ENCODE results near the genes SON, C21orf140 and RCAN1.

DNA sequence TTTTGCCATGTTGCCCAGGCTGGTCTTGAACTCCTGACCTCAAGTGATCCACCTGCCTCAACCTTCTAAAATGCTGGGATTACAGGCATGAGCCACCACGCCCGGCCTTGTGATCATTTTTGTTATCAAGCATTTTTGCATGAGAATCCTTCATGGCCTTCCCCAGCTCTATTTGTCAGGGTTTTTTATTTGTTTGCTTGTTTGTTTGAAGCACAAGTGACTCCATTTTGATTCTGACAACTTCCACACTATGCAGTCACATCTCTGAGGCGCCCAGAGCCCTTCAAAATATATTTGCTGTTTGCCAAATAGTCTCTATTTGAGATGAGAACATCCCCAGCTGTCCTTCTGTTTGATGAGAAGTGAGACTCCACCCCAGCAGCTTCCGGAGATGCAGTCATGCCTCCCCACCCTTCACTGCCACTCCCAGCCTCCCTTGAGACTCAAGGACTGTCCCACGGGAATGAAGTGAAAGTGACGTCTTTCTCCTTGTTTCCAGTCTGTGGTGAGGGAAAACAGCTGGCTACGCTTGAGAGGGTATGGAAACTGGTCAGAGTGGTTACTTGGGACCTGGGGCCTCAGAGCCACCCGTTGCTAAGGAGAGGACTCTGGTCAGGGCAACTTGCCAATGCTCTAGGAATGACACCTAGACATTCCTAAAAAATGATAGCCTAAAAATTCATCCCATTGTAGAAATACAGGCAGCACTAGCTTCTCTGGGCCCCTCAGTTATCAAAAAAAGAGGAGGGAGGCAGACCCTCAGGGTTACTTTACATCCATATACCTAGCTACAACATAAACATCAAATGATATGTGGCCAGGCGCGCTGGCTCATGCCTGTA, 37.7 kb downstream of the TMEM50B start:
- PRO-cap = no peak

DNA sequence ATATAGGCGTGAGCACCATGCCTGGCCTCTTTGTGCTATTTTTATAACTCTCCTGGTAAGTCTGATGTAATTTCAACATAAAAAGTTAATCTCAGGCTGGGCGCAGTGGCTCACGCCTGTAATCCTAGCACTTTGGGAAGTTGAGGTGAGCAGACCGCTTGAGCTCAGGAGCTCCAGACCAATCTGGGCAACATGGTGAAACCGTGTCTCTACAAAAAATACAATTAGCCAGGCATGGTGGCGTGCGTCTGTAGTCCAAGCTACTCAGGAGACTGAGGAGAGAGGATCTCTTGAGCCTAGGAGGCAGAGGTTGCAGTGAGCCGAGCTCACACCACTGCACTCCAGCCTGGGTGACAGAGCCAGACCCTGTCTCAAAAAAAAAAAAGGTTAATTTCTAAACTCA, 35.6 kb downstream of the TMEM50B start:
- PRO-cap = no peak

- PRO-cap = no peak
Measured at GRCh38 chr21:33478538-33478953, 1.2 kb downstream of the TMEM50B start.

- PRO-cap = bidirectional peak, plus-strand start at chr21:33543053, minus-strand start at chr21:33542796; bidirectional peak, plus-strand start at chr21:33543544, minus-strand start at chr21:33543296
Measured at GRCh38 chr21:33542982-33543889, at the start of gene SON. TSS of gene SON (plus strand) at chr21:33543038.

- PRO-cap = no peak
Measured at GRCh38 chr21:33552900-33553535, 10.2 kb downstream of the SON start.

- PRO-cap = no peak
Measured at GRCh38 chr21:33559026-33559971, 16.5 kb downstream of the SON start.

- PRO-cap = no peak
Measured at GRCh38 chr21:33703634-33704111, 61.4 kb downstream of the ITSN1 start.

GRCh38 chr21:33744968-33745328, 102.6 kb downstream of the ITSN1 start:
- PRO-cap = no peak

DNA sequence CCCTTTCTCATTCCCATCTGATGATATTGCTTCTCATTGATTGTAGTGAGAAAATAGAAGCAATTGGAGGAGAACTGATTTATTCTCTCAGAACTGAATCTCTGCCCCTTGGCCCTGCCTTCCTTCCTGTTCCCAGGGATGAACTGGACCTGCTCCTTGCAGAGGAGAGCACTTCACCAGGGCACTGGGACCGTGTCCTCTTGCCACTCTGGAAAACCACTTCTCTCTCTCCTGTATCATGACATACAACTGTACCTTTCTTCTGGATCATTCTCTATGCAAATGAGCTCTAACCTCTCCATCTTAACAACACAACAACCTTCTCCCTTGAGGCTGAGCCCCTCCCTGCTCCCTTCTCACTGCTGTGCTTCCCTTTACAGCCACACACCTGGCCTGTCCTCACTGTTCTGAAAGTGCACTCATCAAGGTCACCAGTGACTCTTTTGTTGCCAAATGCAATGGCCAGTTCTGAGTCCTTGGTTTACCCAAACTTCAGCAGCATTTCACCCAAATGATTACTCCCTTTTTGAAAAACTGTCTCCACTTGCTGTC, 54.5 kb upstream of the MRPS6 start:
- PRO-cap = no peak

DNA sequence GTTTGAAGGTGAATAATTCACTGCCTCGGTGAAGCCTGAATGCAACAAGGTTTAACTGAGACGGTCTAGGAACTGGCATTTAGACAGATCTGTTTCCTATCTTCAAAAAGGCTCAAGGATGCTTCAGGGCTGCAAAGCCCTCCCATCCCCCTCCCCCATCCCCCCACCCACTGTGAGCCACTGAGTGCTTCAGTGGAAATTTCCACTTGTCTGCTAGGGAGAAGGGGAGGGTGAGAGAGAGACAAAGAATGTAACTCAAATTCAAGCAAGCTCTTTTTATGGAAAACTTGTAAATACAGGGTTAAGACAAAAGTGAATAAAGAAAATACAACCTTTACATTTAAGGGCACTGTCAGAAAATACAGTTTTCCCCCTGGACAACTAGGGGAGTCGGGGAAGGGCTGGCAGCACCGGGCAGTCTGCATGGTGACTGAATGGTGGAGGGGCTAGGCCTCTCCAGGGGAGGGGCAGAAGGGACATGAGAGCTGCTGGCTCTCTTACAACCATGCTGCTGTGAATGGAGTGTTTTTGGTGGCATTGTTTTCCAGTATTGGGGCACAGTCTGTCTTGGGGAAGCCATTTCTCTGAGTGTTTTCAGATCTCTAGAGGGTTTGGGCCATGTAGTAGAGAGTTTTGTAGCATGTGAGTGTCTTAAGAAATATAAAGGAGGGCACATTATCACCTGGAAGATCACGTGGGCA, 56.7 kb downstream of the MRPS6 start:
- PRO-cap = no peak

DNA sequence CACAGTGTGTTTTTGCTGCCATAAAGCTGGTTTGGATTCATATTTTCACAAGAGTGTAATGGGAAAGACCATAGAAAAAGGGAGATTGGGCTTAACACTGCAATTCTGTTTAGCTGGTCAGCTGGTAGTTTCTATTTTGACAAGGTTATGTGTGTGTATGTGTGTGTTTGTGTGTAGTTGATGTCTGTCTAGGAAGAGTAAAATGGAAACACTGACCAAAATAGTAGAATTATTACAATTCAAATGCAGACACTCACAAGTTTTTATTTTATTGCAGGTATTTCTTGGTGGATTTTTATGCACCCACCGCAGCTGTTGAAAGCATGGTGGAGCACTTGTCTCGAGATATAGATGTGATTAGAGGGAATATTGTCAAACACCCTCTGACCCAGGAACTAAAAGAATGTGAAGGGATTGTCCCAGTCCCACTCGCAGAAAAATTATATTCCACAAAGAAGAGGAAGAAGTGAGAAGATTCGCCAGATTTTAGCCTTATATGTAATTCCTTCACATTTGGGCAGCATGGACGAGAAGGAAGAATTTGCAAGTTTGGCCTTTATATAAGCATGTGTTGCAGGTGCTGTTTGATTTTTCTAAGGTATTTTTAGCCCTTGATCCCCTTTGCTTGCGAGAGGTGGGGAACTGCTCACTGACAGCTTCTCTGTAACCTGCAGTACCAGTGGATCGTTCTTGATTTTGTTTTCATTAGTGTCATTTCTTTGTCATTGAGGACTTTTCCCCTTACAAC, 68.9 kb downstream of the MRPS6 start:
- PRO-cap = no peak

DNA sequence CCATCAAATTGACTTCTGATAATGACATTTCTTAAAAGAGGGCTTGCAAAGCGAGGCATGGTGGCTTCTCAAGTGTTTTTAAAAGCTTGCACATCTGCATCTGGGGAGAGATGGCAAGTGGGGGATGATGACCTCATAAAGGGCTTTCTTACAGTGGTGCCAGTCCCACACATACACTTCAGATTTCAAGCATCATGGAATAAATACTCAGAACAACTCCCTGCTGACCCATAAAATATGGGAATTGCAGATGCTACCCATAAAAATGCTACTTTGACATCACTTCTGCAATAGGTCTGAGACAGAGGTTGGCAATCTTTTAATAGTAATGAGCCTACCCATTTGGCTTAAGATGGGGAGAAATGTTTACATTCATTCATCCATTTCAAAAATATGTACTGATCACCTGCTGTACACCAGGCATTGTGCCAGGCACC, at the start of gene C21orf140:
C21orf140 (minus strand) TSS at position 59 of the 437 bp plus-strand sequence.
- PRO-cap = no peak

GRCh38 chr21:34521463-34522005, 9.5 kb upstream of the KCNE1 start:
- PRO-cap = no peak

DNA sequence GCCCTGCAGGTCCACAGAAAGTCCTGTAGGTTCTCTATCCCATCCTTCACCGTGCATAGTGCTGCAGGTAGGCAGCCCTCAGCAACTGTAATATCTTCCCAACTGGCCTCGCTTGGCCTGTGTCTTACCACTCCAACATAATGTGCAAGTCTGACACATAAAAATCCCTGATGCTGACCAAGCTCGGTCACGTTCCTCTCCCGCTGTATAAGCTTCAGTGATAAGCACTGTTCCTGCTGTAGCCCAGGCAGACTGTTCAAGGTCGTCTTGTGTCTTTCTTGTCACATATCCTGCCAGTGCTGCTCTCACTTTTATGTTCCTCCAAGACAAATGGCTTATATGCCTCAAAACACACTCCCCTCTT, 19.4 kb upstream of the KCNE1 start:
- PRO-cap = no peak

DNA sequence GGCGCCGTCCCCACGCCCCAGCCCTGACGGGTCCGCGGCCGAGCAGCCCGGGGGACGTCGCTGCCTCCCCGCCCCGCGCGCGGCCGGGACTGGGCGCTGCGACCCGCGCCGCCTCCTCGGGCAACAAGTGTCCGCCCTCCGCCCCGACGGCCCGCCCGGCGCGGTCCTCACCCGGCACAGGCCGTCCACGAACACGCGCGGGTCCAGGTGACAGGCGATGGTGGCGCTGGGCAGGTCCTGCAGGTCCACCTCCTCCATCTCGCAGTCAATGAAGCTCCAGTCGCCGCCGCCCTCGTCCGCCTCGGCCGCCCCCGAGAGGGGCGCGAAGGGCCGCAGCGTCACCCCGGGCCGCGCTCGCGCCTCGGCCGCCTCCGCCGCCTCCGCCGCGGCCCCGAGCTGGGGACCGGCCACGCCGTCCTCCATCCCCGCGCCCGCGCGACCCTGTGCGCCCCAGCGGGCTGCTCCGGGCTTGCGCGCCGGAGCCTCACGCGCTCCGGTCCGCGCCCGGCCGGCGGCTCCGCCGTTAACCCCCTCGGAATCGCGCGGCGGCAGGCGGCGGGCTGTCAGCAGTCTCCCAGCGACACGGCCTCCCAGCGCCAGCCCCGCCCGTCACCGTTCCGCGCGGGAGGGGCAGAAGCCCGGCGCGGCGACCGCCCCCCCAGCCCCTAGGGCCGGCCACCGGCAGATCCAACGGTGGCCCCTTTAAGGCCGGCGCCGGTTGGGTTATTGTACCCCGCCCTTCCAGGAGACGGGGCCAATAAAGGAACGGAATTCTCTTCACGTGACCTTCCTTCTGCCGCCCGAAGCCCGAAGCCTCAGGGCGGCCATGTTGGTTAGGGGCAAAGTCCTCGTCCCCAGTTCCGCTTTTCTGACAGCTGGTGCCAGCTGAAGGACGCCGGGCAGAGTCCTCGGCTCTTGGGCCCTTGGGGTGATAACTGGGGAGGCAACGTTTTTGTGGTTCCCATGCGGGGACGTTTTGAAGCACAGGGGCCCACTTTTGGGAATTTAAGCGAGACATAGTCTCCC, at the start of gene RCAN1:
RCAN1 (minus strand) TSS at position 525 of the 1,026 bp plus-strand sequence.
- PRO-cap = bidirectional peak, plus-strand start at position 863 of the sequence, minus-strand start at position 525 of the sequence

DNA sequence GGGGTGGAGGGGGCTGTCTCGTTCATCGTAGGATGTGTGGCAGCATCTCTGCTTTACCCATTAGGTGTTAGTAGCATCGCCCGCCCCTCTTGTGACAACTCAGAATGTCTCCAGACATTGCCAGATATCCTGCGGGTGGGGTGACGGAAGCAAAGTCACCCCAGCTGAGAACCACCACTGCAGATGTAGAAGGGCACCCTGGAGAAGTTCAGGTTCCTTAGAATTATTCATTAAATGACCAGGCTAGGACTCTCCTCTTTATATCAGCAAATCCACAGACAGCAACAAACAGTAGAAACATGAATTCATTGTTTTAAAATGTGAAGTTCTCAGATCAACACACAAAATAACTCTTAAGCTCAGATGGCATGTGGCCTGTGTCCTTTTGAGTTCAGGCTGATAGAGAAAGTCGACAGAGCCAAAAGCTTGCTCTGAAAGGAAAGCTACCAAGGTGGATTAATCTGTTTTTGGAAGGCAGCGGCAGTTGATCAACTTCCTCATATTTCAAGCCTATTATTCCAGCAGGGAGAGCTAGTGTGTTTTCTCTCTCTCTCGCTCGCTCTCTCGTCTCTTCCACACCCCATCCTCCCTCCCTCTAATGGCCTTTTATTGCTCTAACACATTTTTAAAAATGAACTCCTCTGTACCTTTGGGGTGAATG, 126.1 kb downstream of the CLIC6 start:
- PRO-cap = no peak

DNA sequence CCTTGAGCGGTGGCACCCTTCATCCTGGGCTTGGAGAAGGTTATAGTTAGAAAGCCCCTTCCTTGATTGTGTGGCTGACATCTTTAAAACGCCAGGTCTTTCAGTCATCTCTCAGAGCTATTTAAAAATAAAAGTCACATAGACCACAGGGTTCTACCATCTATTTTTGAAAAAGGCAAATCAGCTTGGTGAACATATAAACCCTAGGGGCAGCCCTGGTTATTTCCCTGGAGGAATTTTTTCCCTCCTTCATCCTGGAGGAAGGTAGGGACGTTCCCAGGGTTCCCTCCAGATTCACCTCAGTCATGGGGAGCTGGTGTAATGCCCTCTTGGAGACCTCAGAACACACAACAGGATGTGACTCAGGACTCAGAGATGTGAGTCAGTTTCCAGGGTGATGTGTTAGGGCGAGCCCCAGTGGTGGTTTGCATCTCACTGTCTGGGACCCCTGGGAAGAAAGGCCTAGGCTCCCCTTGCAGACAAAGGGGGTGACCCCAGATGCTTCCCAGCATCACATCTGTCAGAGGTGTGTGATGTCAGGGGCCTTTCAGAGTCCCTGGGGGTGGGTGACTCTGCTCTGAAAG, 138.6 kb downstream of the CLIC6 start:
- PRO-cap = no peak

DNA sequence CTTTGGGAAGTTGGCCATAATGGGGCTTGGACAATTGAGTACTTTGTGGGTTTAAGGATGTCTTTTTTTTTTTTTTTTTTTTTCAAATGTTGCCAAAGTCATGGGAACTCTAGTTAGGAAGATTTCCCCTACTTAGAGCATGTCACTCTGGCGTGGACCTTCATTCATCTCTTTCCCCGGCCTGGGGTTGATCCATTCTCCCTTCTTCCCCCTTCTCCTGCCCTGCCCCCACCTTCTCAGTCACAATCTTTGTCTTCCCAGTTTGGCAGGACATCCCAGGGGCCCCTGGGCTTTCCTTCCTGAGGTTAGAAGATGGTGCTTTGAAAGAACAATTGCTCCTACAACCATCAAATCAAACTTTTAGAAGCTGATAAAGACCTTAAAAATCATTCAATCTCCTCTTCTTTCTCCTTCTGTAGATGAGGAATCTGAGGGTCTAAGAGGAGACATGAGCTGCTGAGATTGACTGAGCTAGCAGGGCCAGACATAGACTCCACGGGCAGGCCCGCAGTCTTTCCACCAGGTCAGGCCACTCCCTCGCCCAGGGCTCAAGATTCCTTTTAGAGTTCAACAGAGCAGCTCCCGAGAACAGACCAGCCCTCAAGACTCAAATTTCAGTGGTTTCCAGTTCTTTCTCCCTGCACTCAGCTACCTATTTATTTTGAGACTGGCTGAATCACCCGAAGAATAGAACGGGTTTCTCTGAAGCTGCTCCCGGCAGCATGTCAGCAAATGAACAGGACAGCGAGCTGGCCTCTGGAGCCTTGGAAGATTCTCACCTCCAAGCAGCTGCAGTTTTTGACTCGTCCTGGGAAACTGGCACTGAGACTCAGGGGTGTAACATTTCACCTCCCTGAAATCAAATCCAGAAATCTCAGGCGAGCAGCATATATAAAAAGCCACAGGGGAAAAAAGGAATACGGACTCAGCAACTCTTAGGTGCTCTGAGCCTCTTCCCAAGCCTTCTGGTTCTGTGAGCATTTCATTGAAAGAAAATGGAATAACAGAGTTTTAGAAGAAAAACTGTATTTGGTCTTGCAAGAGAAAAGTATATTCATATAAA, 177.7 kb downstream of the CLIC6 start:
- PRO-cap = no peak

DNA sequence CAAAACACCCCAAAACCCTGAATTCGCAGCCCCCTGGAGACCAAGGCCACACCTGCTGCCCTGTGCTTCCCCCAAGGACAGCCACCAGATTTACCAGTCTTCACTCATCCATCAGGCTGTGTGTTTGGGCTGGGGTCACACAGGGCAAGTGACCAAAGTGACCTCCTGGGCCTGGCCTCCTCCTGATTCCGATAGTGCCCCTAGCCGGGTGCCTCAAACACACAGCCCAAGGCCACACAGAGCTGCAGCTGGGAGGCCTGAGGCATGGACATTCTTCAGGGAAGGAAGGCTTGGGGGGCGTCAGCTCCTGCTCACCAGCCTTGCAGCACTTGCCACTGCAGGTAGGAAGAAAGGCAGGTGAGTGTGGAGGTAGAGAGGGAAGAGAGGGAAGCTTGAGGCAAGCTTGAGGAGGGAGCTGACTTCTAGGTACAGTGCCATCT, 181.3 kb downstream of the RUNX1 start:
- PRO-cap = no peak

DNA sequence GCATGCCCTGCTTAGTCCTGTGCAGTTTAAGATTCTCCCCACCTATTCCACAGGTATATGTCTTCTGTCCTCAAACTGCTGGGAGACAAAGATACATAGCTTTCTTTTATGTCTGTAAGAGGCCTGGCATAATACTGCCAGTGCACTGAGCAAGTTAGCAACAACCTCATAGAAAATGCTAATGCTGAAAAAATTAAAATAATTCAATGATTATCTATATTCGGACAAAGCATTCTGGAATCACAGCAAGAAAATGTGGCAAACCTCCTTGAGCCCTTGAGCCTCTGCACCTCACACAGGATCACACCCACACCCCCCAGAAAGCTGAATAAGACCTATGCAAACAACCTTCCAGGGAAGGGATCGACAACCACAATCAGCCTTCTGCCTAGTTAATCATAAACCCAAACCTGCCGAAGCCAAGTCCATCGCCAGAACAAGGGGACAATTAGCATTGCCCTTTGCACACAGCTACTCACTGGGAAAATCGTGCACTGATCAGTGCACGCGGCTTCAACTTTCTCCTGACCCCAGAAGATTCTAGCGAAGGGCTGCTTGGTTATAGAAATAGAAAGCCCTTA, 29.7 kb downstream of the RUNX1 start:
- PRO-cap = no peak

Data from REH cell (cell line).